Temporal lobe (tissue), 2 donors: ENCODE results near the gene MBNL3.

- RAMPAGE, long total RNA: no peak
These were observed 28.4 kb upstream of the DCAF12L1 start for GRCh38 chrX:126580951-126581569.

- RAMPAGE, long total RNA: no peak
These were observed 64.3 kb downstream of the PRR32 start for GRCh38 chrX:126883809-126884186.

DNA sequence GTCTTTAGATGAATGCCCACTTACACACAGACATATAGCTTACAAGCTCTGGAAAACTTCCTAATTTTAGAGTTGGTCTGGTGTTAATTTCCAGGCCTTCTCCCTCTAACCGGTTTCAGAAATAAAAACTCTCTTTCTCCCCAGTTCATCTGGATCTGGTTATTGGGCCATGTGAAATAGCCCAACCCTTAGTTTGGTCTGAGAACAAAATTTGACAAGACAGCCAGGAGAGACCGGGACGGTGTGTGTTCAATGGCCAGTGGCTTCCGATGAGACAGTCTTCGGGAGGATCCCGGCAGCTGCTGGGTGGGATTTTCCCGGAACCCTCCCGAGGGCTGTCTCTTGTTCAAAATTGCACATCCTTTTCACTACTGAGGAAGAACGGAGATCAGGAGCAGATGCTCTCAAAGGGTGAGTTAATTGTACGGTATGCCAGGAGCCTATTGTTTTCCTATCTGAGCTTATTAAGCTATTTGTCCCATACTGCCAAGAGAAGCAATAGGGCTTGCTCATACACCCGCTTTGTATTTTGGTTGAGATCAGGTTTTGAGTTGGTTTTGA is 166.4 kb downstream of the PRR32 start:
- RAMPAGE, long total RNA: no peak

GRCh38 chrX:129091017-129091629 is 432.2 kb downstream of the SMARCA1 start:
- RAMPAGE, long total RNA: no peak

DNA sequence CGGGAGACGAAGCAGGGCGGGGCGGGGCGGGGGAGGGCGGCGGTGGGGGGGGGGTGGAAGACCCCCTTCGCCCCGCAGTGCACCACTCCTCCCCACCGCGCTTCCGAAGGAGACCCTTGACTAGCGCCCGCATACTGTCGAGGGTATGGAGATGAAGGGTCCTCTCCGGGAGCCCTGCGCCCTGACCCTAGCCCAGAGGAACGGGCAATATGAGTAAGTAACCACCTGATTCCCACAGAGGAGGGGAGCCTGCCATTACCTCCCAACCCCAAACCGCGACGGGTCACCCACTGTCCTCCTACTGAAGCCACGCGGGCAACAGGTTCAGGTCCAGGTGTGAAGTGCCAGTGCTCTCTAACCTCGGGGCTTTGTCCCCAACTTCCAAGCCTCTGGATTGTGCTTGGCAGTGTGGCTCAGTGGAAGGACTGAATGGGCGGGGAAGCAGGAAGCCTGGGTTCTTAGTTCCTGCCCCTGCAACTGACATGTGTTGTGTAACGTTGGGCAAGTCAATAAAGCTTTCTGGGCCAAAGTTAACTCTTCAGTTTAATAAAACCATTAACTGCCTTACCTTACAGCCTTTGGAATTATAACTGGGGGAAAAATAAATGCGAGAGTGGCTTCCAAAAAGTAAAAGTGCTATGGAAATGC is 676 bp downstream of the OCRL start:
- RAMPAGE, long total RNA: no peak

DNA sequence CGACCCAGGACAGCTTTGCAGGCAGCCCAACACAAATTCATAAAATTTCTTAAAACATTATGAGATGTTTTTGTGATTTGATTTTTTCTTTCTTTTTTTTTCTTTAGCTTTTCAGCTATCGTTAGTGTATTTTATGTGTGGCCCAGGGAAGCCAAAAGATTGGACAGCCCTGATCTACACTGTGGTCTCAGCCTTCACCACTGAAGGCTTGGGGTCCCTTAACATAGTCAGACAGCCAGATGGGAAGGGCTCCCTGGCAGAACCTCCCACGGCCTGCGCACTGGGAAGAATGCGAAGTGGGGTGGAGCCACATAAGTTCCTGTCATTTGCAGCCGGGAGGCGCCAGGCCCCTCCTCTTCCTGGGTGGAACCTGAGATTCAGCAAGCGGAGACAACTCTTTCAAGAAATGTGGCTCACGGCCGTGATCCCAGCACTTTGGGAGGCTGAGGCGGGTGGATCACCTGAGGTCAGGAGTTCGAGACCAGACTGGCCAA is 50.9 kb downstream of the APLN start:
- RAMPAGE, long total RNA: no peak

GRCh38 chrX:129787505-129787878 is 7.7 kb downstream of the SASH3 start:
- RAMPAGE, long total RNA: no peak

DNA sequence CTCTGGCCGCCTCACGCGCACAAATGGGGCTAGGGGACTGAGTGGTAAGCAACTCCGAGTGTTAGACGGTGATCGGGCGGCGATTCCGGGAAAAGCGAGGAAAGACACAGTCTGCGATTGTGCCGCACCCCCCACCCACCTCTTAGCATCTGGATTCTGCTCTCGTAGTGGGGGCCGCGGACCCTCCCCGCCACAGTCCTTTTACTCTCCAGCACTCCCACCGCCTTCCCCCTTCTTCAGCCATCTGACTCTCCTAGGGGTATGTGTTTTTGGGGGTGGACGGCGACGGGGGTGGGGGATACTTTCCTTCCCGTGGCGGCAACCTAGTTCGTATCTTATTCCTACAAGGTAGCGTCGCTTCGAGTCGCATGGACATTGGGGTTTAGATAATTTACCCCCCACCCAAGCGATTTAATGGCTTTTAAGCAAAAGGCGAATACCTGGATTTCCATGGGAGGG is 1.3 kb upstream of the BCORL1 start:
- RAMPAGE, long total RNA: no peak

GRCh38 chrX:129983861-129985091 is 1.8 kb downstream of the BCORL1 start:
- RAMPAGE, long total RNA: no peak

DNA sequence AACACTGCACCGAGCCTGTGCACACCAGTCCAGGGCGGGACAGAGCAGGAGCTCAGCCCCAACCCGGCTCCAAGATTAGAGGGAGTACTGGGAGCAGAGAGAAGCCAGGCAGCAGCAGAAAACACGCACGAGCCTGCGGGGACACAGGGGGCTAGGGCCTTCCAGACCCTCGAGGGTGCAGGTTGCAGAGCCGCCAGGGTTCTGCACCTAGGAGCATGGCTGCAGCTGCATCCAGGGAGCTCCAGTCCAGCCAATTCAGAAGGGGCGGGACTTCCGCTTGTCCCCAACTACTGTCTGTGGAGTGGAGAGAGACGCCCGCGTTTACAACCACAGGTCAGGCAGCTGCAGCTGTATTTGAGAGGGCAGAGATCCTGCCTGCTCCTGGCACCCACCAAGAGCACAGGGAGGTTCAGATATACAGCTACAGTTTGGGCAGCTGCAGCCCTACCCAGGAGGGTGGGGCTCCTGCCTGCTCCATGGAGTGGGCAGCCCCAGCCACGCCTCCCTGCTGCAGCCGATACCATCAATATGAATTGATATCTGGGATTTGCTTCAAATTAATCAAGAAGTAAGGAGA is 31.0 kb upstream of the ZNF280C start:
- RAMPAGE, long total RNA: no peak

DNA sequence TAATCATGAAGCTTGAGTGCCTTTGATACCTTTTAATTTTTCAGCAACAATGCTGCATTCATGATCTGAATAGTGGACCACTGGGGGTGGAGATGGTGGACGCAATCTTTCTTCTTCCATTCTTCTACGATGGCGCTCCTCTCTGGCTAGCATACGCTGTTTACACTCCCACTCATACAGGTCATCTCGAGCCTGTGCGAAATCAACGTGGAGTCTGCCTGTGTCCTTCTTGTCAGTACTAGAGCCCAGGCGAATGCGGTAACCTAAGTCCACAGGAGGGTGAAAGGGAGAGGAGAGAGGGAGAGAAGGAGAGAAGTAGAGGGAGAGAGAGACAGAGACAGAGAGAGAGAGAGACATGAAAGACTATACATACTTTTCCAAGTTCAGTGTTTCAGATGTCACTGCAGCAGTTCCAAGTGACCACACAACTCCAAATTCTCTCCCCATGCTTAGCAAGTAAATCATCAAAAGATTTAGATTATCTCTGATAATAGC is 233.0 kb downstream of the ENOX2 start:
- RAMPAGE, long total RNA: no peak

DNA sequence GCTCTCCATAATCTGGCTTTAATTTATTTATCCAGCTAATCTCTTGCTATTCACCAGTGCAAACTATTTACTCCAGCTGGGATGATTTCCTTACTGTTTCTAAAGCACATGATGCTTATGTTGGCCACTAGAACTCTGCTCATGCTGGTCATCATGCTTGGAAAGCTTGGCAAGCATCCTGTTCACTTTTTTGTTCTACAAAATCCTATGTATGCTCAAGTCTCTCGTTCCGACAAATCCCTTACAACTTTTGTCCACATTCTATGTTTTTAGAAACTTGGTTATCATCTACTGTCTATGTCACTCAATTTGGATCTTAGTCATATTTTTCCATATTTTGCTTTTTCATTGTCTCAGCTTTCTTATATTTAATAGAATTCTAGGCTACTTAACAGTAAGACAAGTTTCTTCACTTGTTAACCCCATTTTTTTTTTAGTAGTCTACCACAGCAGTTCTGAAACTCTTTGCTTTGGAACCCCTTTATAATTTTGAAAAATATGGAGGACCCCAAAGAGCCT is 36.5 kb downstream of the ENOX2 start:
- RAMPAGE, long total RNA: no peak

DNA sequence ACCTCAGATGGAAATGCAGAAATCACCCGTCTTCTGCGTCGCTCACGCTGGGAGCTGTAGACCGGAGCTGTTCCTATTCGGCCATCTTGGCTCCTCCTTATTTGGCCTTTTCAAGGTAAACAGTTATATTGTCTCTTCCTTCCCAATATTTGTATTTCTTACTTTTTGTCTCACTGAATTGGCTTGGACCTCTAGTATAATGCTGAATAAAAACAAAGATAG is 37.7 kb downstream of the IGSF1 start:
- RAMPAGE, long total RNA: no peak

DNA sequence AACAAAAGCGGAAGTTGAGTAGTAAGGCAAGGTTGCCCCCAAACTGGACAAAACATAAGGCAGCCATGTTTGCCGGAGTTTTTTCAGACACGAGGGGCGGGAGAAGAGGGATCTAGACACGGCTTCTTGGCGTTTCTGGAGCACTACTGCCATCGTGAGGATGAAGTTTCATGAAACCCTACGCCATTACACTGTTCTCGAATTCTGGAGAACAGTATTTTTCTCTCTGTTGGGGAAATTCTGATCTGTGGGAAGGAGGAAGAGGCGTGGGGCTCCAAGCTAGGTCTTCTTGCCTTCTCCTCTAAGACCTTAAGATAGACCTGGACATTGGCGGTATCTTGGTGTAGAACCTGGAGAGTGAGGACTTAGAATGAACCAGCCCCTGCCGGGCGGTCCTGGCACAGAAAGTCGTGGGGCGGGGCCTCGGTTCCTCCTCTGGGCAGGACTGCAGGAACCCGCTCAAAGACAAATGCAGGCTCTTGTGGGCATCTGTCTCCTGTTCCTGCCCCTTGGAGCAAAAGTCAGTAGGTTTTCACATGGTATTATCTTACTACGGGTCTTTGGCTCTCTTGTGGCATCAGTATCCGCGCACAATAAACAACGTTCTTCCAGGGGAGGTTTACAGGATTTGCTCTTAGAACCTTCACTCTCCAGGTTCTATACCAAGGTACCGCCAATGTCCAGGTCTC is 160.5 kb downstream of the OR13H1 start:
- RAMPAGE, long total RNA: no peak

DNA sequence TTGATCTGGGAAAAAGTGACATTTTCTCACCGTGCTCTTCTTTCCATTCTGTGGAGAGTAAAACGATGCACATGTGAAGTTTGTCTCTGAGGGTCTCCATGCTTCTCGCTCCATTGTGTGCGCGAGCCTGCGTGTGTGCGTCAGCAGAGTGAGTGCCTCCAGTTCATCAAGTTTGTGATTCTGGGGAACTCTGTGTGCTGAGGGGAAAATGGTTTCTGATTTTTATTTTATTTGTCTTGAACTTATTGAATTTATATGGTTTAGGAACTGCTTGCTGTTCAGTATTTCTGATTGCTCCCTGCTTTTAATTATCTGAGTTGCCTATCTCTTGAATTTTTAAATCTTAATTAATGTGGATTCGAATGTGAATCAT is 2.0 kb downstream of the STK26 start:
- RAMPAGE, long total RNA: no peak

GRCh38 chrX:132206290-132206706 is 12.9 kb downstream of the RAP2C start:
- RAMPAGE, long total RNA: no peak

DNA sequence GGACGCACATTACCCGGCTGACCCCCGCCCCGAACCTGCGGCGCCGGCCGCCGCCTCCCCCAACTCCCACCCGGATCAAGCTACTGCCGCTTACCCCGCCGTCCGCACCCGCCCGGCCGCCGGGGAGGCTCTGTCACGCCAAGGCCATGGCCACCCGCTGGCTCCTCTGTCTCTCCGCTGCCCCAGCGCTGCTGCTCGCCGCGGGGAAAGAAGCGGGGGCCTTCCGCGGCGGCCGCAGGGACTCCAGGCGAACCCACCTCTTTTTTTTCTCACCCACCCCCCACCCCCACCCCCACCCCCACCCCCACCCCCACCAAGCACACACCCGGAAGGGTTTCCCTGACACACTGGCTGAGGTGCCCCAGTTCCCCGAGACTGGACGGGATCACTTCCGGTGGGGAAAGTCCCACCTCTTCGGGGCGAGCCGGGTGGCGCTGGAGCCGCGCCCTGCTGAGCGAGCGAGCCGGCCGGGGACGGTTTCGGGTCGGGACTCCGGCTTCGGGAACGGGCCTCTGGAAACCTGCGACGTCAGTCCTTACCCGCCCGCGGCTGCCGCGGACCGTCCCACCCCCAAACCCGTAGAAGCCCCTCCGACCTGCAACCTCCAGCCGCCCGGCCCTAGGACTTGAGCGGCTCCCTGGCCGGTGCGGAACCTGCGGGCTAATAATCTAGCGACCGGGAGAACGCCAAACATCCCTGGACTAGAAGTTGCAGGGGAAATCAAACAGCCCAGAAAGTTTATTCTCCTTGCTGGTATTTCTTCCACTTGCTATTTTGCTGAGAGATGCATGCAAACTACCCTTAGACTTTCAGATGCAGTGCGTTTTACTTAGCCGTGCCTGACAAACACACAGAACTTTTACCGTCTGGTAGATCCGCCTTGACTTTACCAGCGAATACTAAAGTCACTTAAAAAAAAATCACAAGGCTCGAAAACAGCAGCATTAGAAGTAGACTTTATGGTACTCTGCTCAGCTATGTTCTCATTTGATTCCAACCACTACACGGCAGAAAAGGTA is 1.1 kb downstream of the RAP2C start:
- RAMPAGE, long total RNA: no peak

- RAMPAGE, long total RNA: no peak
These were observed 77.8 kb downstream of the MBNL3 start for GRCh38 chrX:132411003-132411507.

GRCh38 chrX:132488589-132489214 is at the start of gene MBNL3:
TSS of gene MBNL3 (minus strand) at chrX:132489038.
- RAMPAGE, long total RNA: no peak

GRCh38 chrX:132751023-132751890 is 207.2 kb downstream of the HS6ST2 start:
- RAMPAGE, long total RNA: no peak